Hematopoietic multipotent progenitor cell (in vitro differentiated cells): Measurements from ENCODE around the genes DPYD and PLPPR4.

- CAGE, long polyA plus RNA: no peak
These were observed 56.6 kb upstream of the GCLM start for GRCh38 chr1:93965720-93966299.

- CAGE, long polyA plus RNA: no peak
These were observed 95.7 kb downstream of the ABCA4 start for GRCh38 chr1:94025111-94025858.

GRCh38 chr1:94073051-94073649 lies 47.8 kb downstream of the ABCA4 start:
- CAGE, long polyA plus RNA: no peak

DNA sequence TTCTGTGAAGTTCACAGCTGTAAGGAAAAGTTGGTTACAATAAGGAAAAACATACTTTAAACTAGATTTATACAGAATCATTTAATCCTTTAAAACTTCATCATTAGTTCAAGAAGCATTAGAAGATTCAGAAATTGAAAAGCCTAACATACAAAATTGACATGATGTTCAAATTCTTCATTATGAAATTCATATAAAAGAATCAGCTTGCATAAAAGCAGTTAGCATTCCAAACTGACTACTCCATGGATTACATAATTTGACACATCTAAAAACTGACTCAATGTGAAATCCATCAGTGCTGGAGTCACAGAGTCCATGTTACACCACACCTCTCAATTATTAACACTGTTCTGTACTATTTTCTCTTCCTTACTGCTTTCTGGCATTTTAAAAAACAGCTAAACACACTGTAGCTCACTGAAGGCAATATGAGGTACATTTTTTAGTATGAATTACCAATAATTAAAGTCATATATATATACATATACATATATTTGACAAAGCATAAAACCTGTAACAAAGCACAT lies 28.0 kb downstream of the ARHGAP29 start:
- CAGE, long polyA plus RNA: no peak

DNA sequence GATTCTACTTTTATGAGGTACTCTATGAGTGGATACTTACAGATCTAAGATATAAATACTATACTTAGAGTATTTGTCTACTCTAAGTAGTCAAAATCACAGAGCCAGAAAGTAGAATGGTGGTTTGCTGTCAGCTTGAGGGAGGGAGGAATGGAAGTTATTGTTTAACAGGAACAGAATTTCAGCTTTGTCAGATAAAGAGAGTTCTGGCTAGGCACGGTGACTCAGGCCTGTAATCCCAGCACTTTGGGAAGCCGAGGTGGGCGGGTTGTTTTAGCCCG lies 79.7 kb upstream of the ARHGAP29 start:
- CAGE, long polyA plus RNA: no peak

DNA sequence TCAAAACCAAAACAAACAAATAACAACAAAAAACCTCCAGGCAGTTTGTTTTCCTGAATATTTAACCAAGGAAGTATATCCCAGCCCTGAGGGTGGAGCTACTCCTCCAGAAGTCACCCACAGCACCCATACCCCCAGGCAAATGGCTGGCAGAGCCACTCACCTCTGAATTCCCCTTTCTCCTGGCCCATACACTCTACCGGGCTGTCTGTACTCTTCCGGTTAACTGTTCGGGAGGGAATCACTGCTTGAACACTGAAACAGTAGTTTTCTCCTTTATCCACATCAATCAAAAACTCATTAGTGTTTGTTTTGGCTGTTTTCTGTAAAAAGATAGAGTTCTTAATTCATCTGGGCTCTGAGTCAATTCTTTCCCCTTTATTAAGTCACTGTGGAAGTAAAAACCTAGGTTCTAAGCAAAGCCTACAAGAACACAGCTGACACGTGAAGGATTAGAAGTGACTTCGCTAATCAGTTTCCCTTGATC lies 9.4 kb downstream of the F3 start:
- CAGE, long polyA plus RNA: no peak

GRCh38 chr1:94535954-94536532 lies 5.5 kb downstream of the F3 start:
- CAGE, long polyA plus RNA: no peak

- CAGE, long polyA plus RNA: no peak
These were observed 57.5 kb upstream of the F3 start for GRCh38 chr1:94599092-94599482.

GRCh38 chr1:94599483-94599855 lies 57.9 kb upstream of the F3 start:
- CAGE, long polyA plus RNA: no peak

DNA sequence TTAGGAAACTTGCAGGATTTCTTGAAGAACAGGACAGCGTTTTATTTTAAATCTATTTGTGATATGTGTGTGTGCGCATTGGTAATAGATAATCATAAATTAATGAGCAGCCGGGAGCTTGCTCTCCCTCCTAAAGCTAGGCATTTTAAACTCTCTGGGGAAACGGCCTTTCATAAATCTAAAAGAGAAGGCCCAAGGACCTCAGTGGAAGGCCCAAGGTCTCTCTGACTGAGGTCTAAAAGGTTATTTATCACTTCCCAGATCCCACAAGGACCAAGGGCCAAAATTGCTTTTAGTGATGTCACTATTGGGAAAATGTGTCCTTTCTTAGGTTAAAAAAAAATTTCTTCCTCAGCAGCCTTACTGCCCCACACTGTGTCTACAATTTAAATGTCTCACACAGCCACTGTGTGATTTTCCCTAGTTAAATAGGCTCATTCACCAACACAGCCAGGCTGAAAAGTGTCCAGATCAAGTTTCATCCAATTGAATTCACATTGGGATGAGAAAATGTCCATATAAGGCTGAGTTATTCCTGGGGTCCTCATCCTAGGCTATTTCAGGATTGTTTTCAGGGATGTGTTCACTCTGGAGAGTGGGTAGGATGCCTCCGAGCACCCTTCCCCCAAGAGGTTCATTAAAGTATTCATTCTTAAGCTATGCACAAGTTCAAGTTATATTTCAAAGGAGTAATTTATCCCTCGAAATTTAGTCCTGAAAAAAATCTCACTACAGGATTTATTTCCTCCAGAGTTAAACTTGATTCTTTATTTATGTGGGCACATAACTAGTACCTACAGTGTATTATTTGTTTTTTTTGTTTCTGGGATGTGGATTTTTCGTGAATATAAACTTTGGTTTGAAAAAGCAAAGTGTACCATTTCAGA lies 46.2 kb downstream of the SLC44A3 start:
- CAGE, long polyA plus RNA: no peak

DNA sequence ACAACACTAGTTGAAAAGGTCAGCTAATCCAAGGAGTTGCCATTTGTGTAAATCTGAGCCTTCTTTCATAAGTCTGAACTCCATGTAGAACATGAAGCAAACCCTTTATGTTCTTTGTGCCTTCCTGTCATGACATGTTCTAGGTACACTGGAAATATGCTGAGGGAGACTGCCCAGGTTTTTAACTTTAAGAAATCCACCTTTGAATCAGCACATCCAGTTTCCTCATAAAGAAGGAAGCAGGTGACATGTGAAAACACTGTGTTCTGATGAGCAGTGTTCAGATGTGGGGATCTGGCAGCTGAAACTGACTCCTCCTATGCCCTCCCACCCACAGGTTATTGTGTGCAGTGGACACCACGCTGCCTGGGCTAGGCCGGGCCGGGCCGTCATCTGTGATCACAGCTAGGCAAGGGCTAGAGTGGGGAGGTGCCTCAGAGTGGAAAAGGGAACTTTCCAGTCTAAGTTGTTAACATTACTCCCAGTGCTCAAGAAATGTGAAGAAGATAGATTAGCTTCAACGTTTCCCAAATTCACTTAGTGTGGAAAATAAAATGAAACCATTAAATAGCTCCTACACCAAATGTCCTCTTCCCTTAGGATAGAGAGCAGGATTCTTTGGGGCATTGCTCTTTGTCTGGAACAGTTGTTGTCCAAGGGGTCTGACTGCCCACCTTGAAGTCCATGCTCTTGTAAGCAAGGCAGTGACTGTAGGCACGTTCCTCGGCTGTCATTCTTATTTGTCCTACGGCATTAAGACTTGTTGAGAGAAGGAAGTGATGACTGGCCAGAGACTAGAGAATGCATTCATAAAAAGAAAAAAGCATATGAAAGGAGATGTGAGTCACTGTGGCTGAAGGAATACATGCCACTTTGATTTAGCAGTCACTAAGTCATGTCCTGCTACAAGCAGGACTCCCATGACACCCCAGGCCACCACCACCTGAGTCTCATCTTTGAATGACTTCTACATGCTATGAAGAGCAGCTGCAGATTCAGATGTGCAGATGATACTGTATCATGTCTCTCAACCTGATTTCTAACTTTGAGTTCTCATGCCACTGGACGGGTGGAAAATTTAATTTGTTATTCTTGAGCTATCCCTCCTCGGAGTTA lies 50.8 kb downstream of the CNN3 start:
- CAGE, long polyA plus RNA: no peak

DNA sequence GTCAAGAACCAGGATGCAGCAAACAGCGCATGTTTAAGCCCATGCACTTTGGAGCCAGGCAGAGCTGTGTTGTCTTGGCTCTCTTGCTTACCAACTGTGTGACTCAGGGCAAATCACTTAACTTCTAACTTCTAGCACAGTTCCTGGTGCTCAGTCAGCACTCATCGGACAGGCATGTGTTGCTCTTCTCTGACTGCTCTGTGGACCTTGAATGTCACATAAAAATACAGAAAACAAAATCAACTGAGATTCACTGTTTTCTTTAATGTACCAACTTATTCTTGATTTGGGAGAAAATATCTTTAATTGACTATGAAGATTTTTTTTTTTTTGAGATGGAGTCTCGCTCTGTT lies 56.5 kb upstream of the CNN3 start:
- CAGE, long polyA plus RNA: no peak

DNA sequence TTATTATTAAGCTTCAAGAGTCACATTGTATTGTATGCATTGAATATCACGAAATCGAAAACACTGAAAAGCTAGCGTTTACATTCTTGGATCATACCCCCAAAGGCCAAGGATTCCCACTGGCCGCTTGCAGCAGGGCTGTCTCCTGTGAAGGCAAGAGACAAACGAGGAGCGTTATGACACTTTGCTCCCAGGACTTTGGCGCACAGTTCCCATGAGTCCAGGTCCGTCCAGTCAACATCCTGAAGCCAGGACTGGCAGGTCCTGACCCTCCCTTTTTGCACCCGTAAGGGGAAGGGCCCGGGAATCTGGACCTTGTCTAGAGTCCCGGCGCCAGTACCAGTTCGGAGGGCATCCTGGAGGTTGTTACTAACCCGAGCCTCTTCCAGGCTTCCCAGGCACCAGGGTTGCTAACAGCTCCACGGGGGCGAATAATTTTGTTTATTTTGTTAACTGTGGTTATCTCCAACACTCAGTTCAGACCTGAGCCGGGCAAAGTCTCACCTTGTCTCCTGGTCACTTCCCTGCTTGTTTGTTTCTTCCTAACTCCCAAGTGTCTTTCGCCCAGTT lies 729 bp upstream of the RWDD3 start:
- CAGE, long polyA plus RNA: no peak

GRCh38 chr1:96722310-96722982 lies 862 bp downstream of the PTBP2 start:
- CAGE, long polyA plus RNA: no peak

DNA sequence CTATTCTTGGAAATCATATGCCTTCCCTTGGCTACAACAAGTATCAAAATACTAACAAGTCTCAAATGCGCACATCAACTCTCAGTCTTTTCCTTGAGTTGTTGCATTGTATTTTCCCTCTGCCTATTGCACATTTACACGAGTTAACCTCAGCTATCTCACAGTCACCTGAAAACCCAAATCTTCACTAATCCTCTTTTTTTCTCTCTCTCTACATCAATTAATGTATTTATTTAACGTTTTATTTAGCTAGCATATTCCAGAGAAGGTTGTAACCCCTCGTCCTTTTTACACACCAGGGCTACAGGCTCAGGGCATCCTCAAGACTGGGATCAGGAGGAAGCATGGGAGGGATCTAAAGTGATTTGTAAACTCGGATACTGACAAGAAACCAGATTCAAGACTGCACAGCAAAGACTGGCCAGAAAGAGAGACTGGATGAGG lies 96.0 kb downstream of the DPYD start:
- CAGE, long polyA plus RNA: no peak

- CAGE, long polyA plus RNA: no peak
These were observed 13.9 kb downstream of the DPYD start for GRCh38 chr1:97906849-97907402.

- CAGE, long polyA plus RNA: start-site peak on the minus strand at chr1:97920949-97921000, 121 reads
These were observed at the start of gene DPYD for GRCh38 chr1:97920750-97921776. Gene DPYD (minus strand): TSS chr1:97921034.

- CAGE, long polyA plus RNA: no peak
These were observed 255 bp upstream of the SNX7 start for GRCh38 chr1:98661406-98661525.

- CAGE, long polyA plus RNA: no peak
These were observed at the start of gene PLPPR4 for GRCh38 chr1:99264033-99265055. Gene PLPPR4 (plus strand): TSS chr1:99264492.

DNA sequence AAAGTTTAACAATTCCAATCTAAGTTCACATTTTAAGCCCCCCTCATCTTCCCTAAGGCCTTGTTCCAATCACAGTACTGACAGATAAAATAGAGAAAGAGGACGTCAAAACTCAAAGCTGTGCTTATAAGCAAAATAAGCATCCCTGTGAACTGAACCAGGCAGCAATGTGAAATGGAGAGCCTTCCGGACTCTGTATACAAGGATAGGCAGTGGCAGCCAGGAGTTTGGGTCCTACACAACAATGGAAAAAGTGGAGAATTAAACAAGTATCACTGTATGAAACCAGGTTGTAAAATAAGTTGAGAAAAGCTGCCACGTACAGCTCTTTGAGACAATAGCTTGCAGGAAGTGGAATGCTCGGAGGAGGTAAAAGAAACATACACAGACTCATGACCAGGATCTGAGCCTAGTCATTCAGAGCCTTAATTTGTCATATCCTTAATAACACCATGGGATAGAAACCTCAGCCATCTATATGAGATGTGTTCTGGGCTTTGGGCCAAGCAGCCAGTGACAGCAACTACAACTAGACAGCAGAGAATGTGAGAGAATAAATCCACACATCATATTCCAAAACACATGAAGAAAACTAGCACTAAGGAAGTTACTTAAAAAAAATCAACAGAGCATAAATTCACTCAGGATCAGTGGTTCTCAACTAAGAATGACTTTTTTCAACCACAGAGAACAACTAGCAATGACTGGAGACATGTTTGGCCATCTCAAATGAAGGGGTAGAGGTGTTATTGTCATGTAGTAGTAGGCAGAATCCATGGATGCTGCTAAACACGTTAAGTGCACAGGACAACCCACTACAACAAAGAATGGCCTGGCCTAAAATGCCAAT lies 55.1 kb upstream of the PALMD start:
- CAGE, long polyA plus RNA: no peak